LNCaP clone FGC (cell line): ENCODE data around the genes ZNF311, OR2J3, OR2I1P and PPP1R11.

- RRBS, 2 experiments, result no CpG with 5 or more reads among the region's 26 CpGs
Observed at GRCh38 chr6:28943421-28944147, 19.8 kb upstream of the TRIM27 start.

GRCh38 chr6:28958064-28958531 is 34.3 kb upstream of the TRIM27 start:
- RRBS, 2 experiments, result no CpG with 5 or more reads among the region's 12 CpGs

DNA sequence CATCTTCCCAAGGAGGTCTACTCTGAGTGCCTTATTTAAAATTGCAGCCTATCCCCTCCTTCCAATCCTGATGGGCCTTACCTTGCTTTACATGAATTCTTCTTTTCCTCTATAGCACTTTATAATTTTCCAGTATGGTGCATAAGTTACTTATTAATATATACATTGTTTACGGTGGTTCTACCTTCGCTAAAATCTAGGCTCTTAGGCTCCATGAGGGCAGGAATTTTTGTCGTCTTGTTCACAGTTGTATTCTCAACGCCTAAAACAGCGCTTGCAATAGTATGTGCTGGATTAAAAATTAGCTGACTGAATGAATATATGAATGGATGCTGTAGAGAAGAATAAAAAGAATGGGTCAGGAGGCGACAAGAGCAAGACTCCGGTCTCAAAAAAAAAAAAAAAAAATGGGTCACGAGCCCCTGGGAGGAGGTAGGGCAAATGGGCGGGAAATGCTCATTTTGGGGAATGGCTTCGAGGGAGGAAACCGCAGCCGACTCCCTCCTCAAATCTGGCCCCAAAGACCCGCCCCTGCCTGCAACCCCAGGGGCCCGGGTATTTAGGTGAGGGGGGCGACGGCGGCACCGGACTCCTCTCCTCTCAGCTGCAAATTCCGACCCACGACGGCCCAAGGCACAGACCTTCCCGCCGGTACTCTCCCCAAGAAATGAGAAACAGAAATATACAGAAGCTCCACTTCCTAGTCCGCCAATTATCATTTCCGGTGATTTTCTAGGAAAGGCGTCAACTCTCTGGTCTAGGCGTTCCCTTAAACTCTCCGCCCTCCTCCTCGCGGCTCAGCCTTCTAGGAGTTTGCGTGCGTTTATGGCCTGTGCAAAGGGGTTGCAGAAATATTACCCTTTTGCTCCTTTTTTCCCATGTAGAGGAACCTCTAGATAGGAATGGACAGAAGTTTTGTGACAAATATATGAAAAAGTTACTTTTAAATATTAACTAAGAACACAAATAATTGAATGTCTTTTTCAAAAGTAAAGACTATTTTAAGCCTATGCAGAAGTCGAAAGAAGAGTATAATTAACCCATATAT is at the start of gene ZNF311:
TSS of gene ZNF311 (minus strand) at position 389 of the 1,048 bp plus-strand sequence.
- RRBS, 2 experiments, result 73 to 77% methylated on average over 8 of the region's 33 CpGs

DNA sequence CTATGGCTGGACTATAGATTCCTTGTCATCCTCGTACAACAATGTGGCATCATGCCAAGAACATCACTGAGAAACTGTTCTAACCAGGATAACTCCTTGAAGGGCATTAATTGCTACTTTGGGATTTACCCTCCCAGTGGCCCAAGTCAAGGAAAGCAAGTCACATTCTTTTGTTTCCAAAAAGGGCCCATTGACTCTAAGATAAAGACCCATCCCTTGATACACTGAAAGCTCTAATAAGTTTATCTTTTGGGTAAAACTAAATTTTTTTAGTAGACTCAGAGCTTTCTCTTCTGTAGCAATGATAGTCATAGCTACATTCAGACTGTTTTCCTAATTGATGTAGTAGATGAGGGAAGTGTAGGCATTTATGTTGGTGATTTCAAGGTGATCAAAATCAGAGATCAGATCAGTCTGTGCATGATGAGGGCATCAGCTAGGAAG is at the start of gene OR2J3:
TSS of gene OR2J3 (plus strand) at position 283 of the 444 bp plus-strand sequence.
- RRBS, 2 experiments, result no CpG with 5 or more reads among the region's 1 CpG

DNA sequence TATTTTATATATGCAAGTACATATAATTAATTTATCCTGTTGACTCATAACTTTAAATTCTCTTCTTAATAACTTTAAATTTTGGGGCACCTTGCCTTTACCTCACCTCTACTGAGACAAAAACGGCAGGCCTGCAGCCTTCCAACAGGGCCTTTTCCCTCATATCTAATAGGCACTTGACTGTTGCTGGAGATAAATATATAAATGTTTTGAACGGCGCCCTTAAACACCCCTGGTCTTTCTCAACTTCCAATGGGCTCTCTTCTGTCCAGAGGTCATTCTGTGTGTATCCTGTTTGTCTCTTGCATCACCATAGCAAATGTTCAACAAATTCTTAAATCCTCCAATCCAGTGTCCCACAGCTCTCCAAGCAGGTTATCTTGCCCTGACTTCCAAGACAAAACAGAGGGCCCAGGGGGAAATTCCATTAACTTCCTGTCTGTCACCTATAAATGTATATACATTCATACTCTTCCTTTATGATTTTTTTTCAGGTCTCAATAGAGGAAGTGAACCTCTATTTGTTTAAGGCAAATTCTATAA is 62.0 kb downstream of the OR2J2 start:
- RRBS, 2 experiments, result no CpG with 5 or more reads among the region's 3 CpGs

DNA sequence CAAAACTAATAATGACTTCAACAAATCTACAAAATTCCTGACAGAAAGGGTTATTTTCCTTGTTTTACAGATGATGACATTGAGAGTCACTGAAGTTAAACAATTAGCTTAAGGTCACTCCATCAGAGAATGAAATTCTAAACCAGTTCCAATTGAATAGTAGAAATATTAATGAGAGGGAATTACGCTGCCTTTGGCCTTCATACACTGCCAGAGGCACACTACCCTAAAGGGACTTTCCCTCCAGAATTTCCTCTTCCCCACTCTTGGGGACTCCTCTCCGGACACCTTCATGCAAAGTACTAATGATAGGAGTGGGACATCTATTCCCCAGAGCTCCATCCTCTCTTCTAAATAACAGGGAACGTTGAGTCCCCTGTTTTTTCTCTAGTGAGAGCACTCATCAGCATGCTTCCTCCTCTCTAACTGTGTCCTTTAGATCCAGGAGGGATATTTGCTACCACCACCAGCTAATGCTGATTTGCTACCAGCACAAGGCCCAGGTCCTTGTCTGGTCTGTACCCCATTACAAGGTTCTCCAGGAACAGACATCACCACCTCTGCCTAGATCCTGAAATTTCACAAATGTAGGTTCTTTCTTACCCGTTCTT is at the start of gene OR2I1P:
TSS of gene OR2I1P (plus strand) at position 394 of the 611 bp plus-strand sequence.
- RRBS, 2 experiments, result no CpG with 5 or more reads among the region's 4 CpGs

DNA sequence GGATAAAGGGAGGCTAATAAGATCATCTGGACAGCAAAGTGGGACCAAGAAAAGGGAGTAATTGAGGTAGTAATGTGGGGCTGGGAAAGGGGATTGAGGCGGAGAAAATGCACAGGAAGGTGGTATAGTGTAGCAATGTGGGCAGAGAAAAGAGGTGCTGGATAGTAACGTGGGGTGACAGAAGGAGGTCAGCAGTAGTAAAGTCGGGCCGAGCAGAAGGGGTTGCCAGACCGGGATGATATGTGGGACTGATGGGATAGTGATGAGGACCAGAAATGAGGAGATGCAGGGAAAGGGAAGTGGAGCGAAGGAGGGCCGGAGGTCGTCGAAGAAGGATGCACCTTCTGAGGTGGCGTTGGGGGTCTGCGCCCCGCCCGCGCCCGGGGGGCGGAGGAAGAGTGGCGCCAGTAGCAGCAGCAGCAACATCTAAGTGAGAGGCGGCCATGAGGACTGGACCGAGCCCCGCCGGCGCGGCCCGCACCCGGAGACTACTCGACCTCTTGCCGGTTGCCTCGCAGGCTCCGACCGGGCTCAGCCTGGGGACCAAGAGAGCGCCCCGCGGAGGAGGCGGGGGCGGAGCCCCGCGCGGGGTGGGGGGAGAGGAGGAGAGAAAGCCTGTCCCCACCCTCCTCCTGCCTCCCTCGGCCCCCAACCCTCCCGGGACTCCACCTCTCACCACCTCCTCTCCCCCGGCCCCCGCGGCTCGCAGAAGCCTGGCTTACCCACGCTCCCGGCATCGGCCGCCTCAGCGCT is 847 bp downstream of the GABBR1 start:
- RRBS, 2 experiments, result 10 to 14% methylated on average over 22 of the region's 49 CpGs

GRCh38 chr6:29887106-29888302 is 54.8 kb upstream of the HLA-A start:
- RRBS, 2 experiments, result 5 to 6% methylated on average over 3 of the region's 82 CpGs

- RRBS, 2 experiments, result no CpG with 5 or more reads among the region's 9 CpGs
Observed at GRCh38 chr6:29948078-29948941, 6.0 kb downstream of the HLA-A start.

GRCh38 chr6:30061715-30062154 is 670 bp downstream of the POLR1H start:
- RRBS, 2 experiments, result no CpG with 5 or more reads among the region's 9 CpGs

- RRBS, 2 experiments, result 0 to 2% methylated on average over 6 of the region's 44 CpGs
Observed at GRCh38 chr6:30066824-30067812, at the start of gene PPP1R11. Gene PPP1R11 (plus strand): TSS chr6:30067198.

- RRBS, 2 experiments, result no CpG with 5 or more reads among the region's 7 CpGs
Observed at GRCh38 chr6:30076216-30076900, 789 bp upstream of the RNF39 start.

GRCh38 chr6:30102952-30103958 is 9.6 kb downstream of the TRIM31 start:
- RRBS, 2 experiments, result no CpG with 5 or more reads among the region's 39 CpGs

DNA sequence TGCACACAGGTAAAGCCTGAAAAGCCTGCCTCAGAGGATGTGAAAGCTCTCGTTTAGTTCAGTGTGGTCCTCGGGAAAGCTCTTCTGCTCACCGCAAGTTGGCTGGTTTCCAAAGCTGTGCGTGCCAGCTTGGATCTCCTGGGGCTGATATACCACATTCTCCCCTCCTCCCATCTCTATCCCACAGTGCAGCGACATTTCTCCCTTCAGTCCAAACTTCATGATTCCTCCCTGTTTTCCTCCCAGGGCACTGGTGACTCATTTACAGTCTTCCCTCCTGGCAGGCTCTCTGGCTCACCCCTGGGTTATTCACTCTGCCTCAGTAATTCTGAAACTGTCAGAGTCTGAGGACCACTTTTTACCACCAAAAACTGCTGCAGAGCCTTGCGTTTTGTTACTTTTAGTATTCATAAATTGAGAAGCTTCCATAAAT is 6.3 kb downstream of the TRIM10 start:
- RRBS, 2 experiments, result no CpG with 5 or more reads among the region's 6 CpGs

DNA sequence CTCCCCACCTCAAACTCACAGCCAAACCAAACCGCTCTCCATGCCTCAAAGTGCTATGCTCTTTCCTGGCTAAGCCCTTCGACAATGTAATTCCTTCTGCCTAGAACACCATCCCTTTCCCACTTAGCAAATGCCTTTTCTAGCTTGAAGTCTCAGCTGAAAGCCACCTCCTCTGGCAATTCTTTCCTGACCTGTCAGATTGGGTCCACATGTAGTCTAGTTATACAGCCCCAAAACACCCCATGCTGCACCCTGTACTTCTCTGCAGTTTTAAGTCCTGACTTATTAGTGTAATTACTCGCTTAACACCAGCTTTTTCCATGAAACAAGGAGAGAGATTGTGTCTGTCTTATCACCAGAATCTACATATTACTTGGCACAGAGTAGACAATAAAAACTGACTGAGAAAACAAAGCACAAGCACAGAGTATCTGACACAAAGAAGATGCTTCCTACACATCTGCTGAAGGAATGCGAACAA is 5.5 kb downstream of the TRIM26 start:
- RRBS, 2 experiments, result no CpG with 5 or more reads among the region's 4 CpGs

DNA sequence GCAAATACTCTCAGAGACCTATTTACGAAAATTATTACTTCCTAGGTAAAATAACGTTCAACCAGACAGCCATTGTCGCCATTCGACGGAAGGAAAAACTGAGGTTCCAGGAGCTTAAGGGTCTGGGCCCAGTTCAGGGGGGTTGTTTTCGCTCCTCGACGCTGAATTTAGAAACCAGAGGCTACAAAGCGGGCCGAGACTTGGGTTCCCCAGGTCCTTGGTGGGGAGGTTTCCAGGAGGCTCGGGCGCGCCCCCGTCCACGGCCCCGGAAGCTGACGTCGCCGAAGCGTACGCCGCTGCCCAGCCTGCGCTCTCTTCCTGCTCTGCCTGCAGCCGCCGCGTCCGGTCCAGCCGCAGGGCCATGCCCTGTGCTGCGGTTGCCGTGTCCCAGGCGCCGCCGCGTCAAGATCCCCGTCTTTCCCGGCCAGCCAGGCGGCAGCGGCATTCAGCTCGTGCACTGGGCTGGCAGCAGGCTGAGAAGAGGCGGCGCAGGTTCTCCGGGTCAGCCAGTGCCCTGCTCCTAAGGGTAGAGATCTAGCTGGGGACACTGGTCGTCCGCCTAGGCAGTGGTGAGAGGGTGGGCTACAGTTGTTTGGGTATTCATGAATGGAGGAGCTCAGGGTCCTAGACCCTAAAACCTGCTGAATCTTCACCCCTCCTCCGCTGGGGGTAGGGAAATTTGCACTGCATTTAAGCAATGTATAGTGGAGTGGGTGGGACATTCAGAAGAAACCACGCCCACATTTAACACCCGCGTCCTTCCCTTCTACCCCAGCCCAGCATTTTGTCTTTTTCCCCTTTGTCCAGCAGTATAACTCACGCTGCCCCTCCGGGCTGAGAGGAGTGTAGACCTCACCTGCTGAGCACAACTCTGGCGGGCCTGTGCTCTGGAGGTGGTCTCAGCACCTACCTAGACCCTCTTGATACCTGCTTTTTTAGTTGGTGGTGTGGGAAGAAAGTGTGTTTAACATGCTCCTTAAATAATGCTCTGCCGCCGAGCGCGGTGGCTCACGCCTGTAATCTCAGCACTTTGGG is 1.0 kb upstream of the TRIM26 start:
- RRBS, 2 experiments, result under 1 to 1% methylated on average over 25 of the region's 56 CpGs

- RRBS, 2 experiments, result no CpG with 5 or more reads among the region's 1 CpG
Observed at GRCh38 chr6:30285910-30286544, 40.7 kb upstream of the TRIM39 start.

- RRBS, 2 experiments, result no CpG with 5 or more reads among the region's 21 CpGs
Observed at GRCh38 chr6:30325643-30326292, 959 bp upstream of the TRIM39 start.

- RRBS, 2 experiments, result 95 to 98% methylated on average over 2 of the region's 16 CpGs
Observed at GRCh38 chr6:30329215-30329799, 2.6 kb downstream of the TRIM39 start.

- RRBS, 2 experiments, result no CpG with 5 or more reads among the region's 10 CpGs
Observed at GRCh38 chr6:30500465-30501269, 11.4 kb downstream of the HLA-E start.